Measurements from ENCODE around the genes LDHAL6A and MISFA.

DNA sequence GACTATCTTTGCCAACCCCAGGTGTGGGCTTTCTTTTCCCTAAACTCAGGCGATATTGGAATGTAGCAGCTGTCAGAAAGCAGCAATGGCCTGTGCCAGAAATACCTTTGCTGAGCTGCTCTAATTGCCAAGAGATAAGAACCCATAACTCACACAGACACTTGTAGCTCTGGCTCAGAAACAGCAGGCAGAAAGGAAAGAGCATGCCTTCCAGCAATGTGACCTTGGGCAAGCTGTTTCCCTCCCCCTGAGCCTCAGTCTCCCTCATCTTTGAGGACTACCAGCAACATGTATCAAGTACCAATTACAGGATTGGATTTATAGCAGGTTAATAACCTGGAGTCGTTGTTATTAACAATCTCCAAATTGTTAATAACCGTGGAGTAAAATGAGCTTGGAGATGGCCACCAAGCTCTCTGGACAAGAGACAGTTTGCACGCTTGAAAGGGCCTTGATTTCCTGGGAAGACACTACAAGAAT is 77.4 kb downstream of the PLEKHA7 start:
- PRO-cap, result no peak

- PRO-cap, result no peak
These were observed 20.9 kb downstream of the PLEKHA7 start for GRCh38 chr11:16992958-16994036.

DNA sequence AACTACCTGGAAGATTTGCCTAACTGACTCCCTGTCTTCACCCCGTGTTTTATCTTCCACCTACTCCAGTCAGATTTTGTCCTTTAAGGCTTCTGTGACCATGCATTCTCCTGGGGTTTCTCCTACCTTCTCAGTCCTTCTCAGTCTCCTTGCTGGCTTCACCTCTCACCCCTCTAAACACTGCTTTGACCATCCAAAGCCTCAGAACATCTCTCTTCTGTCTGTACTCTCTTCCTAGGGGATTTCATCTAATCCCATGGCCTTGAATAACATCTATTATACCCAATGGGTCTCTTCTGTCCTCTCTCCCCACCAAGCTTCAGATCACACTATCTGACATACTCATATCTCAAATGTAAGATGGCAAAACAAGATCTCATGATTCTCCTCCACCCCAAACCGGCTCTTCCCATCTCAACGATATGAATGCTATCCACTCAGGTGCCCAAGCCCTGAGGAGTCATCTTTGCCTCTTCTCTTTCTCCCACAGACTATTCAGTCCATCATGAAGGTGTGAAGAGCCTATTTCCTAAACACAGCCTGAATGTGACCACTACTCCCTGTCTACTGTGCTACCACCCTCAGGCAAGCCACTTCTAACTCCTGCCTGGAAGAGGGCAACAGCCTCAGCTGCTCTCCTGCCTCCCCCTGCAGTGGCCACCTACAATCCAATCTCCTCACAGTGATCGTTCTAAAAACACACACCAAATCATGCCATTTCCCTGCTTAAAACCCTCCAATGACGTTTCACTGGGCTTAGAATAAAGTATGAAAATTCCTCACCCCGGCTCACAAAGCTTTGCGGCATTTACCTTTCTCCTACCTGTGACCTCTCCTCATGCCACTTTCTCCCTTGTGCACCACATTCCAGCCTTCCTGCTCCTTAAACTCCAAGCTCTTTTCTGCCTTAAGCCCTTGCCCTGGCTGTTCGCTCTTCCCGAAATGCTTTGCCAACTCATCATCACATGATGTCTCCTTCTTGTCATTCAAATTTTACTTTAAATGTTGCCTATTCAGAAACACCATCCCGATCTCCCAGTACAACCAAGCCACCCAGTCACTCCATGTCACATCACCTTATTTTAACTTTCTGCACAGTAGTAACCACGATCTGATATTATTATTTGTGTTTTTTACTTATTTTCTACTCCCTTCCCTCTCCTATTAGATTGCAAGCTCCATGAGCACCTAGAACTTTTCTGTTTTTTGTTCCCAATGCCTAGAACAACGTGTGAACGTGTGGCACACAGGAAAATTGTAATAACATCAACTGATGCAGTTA is 2.3 kb downstream of the PLEKHA7 start:
- PRO-cap, result no peak

GRCh38 chr11:17076483-17077016 is 917 bp downstream of the RPS13 start:
- PRO-cap, result unidirectional peak, plus-strand start at chr11:17076934

DNA sequence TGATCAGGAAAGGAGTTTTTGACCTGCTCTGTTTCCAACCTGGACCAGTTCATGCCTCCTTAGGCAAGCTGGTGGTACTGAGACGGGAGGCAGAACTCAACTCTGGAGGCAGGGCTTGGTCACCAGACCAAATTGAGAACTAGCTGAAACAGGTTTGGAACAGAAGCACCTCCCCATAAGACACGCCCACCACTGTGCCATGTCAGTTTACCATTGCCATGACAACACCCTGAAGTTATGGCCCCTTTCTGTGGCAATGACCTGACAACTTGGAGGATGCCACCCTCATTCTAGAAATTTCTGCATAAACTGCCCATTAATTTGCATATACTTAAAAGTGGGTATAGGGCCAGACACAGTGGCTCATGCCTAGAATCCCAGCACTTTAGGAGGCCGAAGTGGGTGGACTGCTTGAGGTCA is 2.6 kb upstream of the NUCB2 start:
- PRO-cap, result no peak

GRCh38 chr11:17356420-17357113 is 5.0 kb downstream of the NCR3LG1 start:
- PRO-cap, result no peak

DNA sequence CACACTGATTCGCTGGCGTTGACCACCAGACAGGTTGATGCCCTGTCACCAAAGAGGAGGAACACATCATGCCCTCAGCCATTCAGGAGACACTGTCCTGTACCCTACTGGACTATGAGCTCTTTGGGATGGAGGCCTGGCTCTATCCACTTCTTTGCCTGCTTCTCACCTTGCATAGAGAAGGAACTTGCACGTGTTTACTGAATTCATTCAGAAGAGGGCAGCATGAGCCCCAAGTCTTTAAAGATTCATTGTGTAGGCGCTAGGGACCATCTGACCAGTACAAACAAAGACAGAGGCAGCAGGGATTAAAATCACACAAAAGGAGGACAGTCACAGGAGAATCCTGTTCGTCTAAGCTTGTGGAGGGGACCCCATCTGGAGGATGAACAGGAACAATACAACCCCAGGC is 24.3 kb upstream of the KCNJ11 start:
- PRO-cap, result no peak

DNA sequence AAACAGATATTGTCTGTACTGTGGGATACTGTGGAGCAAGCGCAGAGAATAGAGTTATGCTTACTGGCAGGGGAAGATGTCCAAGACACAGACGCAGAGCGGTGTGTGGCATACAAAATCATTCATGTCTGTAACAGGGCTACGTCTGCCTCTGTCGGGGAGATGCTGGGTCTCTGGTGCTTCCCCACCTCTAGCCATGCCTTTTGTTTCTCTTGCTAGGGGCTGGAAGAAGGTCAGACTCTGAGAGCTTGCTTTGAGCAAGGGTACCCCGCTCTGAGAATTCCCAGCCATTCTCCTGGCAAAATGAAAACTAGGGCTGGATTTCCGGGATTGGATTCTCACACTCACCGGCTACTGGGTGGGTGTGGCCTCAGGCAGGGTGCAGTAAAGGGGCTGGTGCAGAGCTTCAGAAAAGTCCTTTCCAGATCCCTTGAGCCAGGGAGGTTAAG is 2.8 kb upstream of the ABCC8 start:
- PRO-cap, result no peak

- PRO-cap, result no peak
These were observed 21.4 kb downstream of the USH1C start for GRCh38 chr11:17522572-17523541.

- PRO-cap, result no peak
These were observed 23.4 kb upstream of the MYOD1 start for GRCh38 chr11:17695957-17696321.

GRCh38 chr11:18208783-18209319 is 27.8 kb downstream of the SAA4 start:
- PRO-cap, result no peak

GRCh38 chr11:18269583-18270056 is 3.6 kb downstream of the SAA1 start:
- PRO-cap, result no peak

- PRO-cap, result no peak
These were observed 11.7 kb upstream of the LDHA start for GRCh38 chr11:18382641-18383089.

GRCh38 chr11:18383524-18383952 is 10.8 kb upstream of the LDHA start:
- PRO-cap, result no peak

- PRO-cap, result bidirectional peak, plus-strand start at chr11:18384597, minus-strand start at chr11:18384361
These were observed 10.1 kb upstream of the LDHA start for GRCh38 chr11:18383953-18384909.

- PRO-cap, result no peak
These were observed 8.4 kb downstream of the LDHA start for GRCh38 chr11:18402735-18403202.

GRCh38 chr11:18455475-18456258 is at the start of gene LDHAL6A:
Gene LDHAL6A, plus strand, starts transcription at chr11:18455856.
- PRO-cap, result no peak

DNA sequence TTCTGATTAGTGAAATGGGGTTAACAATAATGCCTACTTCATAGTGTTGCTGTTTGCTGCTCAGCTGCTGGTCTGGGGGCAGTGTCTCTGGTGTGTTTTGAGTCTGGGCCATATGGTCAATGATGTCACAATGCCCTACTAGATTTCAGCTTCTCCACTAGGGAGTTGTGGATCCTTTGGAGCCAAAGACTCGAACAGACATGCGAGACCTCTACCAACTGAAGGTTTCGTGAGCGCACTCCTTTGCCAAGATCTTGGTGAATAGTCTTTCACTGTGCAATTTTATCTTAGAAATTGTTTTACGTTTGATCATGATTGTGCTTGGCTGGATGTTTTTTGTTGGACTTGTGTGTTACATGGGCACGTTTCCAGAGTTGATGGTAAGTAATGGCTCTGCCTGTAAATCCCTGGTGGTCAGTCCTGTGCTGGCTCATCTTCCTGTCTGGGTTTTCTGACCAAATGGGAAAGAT is at the start of gene MISFA:
Gene MISFA, plus strand, starts transcription at position 172 of the 470 bp plus-strand sequence.
- PRO-cap, result no peak

GRCh38 chr11:18763745-18764502 is 27.7 kb downstream of the PTPN5 start:
- PRO-cap, result no peak

DNA sequence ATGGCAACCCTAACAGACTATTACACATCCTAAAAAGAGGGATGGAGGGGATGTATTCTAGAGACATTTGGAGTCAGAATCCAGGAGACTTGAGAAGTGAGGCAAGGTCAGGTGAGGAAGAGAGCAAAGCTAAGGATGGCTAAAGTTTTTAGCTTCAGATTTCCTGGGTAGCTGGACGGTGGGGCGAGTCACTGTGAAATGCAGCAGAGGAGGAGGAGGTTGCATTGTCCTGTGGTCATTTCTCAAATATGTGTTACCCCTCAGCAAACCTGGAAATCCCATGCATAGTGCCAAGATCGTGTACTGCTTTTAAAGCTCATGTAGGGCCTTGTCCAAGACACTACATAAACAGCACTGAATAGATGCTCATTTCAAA is 20.5 kb downstream of the CSRP3 start:
- PRO-cap, result no peak